Measurements from ENCODE around the genes PCDHA6, PCDHB10, PCDHGA1 and PCDHGA3.

DNA sequence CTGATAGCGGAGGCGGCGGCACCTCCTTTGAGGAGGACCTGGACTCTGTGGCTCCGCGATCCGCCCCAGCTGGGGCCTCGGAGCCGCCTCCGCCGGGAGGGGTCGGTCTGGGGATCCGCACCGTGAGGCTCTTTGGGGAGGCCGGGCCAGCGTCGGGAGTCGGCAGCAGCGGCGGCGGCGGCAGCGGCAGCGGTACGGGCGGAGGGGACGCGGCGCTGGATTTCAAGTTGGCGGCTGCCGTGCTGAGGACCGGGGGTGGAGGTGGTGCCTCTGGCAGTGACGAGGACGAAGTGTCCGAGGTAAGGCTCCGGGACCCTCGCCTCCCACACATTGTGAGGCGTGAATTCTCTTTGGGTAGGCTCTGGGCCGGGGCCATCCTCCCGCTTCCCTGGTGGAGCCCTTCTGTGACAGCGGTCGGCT lies 352 bp downstream of the ANKHD1 start:
- RAMPAGE, total RNA = no peak

GRCh38 chr5:140457606-140457903 lies 55.9 kb downstream of the ANKHD1 start:
- RAMPAGE, total RNA = no peak

DNA sequence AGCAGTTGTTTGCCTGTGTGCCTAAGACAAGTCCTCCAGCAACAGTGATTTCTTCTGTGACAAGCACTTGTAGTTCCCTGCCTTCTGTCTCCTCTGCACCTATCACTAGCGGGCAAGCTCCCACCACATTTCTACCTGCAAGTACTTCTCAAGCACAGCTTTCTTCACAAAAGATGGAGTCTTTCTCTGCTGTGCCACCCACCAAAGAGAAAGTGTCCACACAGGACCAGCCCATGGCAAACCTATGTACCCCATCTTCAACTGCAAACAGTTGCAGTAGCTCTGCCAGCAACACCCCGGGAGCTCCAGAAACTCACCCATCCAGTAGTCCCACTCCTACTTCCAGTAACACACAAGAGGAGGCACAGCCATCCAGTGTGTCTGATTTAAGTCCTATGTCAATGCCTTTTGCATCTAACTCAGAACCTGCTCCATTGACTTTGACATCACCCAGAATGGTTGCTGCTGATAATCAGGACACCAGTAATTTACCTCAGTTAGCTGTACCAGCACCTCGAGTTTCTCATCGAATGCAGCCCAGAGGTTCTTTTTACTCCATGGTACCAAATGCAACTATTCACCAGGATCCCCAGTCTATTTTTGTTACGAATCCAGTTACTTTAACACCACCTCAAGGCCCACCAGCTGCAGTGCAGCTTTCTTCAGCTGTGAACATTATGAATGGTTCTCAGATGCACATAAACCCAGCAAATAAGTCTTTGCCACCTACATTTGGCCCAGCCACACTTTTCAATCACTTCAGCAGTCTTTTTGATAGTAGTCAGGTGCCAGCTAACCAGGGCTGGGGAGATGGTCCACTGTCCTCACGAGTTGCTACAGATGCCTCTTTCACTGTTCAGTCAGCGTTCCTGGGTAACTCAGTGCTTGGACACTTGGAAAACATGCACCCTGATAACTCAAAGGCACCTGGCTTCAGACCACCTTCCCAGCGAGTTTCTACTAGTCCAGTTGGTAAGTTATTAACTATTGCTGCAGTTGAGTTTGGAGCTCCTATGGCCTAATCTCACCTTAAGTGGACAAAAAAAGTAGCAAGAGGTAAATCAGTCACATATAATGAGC lies 18.3 kb upstream of the EIF4EBP3 start:
- RAMPAGE, total RNA = no peak

GRCh38 chr5:140570957-140571706 lies 6.5 kb downstream of the SLC35A4 start:
- RAMPAGE, total RNA = no peak

GRCh38 chr5:140632886-140633034 lies 215 bp downstream of the CD14 start:
- RAMPAGE, total RNA = no peak

GRCh38 chr5:140637937-140638576 lies 1.2 kb upstream of the TMCO6 start:
- RAMPAGE, total RNA = no peak

GRCh38 chr5:140688682-140689469 lies 2.3 kb downstream of the HARS1 start:
- RAMPAGE, total RNA = no peak

GRCh38 chr5:140701248-140701545 lies 950 bp downstream of the ZMAT2 start:
- RAMPAGE, total RNA = no peak

- RAMPAGE, total RNA = no peak
These were observed at the start of gene PCDHA6 for GRCh38 chr5:140827682-140828776. PCDHA6 (plus strand) TSS chr5:140827960.

GRCh38 chr5:141191987-141192759 lies at the start of gene PCDHB10:
PCDHB10 (plus strand) TSS chr5:141192353.
- RAMPAGE, total RNA = no peak

GRCh38 chr5:141330185-141330805 lies at the start of gene PCDHGA1:
PCDHGA1 (plus strand) TSS chr5:141330514.
- RAMPAGE, total RNA = no peak

GRCh38 chr5:141343628-141344584 lies at the start of gene PCDHGA3:
PCDHGA3 (plus strand) TSS chr5:141343829.
- RAMPAGE, total RNA = no peak

DNA sequence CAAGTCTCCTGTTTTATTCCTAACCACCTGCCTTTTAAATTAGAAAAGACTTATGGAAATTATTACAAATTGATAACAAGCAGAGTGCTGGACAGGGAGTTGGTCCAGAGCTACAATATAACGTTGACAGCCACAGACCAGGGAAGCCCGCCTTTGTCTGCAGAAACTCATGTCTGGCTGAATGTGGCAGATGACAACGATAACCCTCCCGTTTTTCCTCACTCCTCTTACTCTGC lies 1.4 kb downstream of the PCDHGA11 start:
- RAMPAGE, total RNA = no peak

DNA sequence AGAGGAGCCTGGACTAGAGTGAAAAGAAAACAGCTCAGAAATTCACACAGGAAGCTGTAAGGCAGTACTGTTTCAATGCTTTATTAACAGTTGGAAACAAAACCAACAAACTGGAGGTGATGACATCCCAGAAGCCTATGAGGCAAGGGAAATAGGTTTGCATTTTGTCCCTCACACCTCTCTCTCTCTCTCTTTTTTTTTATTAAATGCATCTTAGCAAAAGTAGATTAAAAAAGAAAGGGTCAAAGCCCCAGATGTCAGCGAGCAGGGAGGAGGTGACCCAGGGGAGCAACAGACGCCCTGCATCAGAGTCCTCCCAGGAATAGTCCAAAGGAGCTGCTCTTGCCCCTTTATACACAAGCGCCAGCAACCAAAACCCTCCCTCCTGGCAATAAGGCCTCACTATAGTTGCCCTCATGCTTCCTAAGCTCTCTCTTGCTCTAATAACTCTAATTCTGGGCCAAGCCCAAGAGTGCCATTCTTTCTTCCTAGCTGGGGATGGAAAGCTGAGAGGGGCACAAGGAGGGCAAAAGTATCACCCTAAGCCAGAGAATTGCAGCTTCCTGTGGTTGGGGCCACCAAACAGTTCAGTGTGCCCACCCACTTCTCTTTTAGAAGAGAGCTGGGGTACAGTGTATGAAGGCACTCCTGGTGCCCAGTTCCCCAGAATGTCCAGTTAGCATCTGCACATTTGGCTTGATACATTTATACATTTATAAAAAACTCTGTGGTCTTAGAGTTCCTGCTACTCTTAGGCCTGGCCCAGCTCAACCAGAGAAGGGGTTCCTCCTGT lies 26.3 kb downstream of the PCDHGC5 start:
- RAMPAGE, total RNA = no peak

DNA sequence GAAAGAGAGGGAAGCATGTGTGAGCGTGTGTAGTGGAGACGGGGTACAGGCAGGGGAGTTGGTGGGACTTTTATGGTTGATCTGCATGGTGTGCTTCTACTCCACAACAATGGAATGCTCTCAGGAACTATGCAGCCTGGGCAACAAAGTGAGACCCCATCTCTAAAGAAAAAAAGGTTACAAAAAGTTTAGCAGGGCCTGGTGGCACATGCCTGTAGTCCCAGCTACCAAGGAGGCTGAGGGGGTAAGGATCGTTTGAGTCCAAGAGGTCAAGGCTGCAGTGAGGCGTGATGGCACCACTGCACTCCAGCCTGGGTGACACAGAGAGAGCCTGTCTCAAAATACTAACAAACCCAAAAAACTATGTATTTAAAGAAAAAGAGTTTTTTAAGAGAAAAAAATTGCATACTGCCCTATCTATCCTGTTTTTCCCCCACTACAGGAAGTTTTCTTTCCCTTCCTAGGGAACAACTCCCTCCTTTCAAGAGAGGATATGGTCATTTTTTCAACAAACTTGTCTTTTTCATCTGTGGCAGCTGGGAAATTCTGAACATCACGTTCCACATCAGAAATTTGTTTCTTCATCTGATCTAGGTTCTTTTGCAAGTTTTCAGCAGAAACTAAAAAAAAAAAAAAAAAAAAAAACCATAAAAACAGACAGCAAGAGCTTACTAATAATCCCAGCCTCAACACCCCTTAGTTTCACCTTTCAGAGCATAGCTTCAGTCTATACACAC lies 38.4 kb downstream of the PCDHGC5 start:
- RAMPAGE, total RNA = no peak

DNA sequence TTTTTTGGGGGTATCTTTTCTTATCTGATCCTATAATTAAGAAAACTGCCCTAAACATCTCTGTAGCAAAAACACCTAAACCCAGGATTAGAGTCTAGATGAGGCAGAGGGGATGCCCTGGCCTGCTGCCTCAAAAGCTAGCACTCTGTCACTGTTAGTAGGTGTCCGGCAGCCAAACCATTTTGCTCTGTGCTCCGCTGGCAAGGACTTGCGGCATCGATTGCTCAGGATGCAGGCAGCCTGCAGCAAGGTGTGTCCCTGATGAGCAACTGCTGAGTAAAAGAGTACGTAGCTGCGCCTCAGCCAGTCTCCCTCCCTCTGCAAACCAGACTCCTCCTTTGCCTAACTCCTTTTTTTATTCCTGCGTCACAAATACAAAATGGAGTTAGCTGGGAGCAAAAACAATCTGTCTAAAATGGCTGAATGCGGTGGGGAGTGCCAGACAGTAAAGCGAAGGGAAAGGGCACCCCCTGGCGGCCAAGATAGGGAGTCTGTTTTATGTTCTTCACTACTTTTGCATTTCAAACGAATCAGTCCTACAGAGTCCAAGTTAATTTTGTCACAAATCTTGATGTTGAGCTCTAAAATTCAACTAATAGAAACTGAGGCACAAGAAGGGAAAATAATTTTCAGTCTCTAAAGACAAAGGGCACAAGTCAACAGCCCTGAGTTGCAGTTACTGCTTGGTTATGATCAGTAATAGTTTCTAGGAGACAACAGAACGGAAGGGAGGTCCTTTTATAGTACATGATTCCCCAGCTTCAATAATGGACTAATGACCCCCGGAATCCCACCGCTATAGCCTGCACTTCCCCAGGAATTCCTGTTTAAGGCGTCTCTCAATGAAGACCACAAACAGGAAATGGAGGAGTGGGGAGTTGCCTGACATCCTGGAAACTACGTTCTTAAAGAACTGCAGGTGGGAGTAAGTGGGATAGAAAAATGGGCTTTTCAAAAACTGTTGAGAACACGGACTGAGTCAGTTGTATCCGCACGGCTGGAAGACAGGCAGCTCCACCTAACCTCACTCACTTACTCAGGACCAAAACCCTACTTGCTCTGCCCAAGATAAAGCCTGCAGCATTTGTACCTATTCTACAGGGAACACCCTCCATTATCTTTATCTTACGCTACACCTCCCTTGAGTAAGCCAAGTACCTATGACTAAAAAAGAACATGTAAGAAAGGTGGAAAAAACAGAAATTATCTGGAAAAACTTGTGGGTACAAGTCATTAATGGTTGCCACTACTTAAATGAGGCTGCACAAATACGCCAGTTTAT lies 60.8 kb downstream of the DIAPH1 start:
- RAMPAGE, total RNA = no peak

- RAMPAGE, total RNA = no peak
These were observed 565 bp downstream of the RELL2 start for GRCh38 chr5:141637119-141638004.

- RAMPAGE, total RNA = no peak
These were observed 2.8 kb downstream of the RELL2 start for GRCh38 chr5:141639443-141640101.

DNA sequence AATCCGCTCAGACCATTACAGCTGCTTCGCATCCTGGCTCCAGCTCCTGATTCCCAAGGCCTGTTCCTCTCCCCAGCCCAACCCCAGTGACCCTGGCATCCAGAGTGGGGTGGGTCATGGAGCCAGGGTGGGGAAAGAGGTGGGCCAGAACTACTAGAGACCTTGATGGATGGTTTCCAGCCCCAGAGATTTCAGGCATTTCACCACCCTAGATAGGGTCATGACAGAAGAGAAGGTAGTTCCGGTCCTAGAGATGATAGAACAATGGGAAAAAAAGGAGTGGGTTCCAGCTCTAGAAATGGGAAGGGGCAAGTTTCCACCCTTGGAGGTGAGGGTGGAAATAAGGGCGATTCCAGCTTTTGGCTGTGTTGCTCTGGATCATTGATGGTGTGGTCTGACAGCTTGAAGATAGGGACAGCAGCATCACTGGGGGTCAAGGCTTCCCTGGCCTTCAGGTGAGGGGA lies 4.3 kb downstream of the RELL2 start:
- RAMPAGE, total RNA = no peak

DNA sequence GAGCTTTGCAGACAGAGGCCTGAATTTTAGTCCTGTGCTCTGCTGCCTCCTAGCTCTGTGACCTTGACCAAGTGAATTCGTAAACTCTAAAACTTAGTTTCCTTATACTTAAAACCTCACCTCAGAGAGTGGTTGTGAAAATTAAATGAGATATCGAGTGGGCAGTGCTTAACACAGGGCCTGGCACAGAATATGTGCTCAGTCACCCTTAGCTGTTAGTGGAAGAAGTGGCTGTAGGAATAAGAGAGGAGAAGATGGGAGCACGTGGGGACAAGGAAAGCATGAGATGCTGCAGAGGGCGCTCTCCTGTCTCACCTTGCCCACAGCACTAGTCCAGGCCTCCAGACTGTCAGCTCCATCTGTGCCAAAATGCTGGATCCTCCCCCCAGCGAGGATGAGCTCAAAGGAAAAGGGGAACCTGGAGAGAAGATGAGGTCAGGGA lies 12.6 kb downstream of the ARAP3 start:
- RAMPAGE, total RNA = no peak